HT1080 (cell line): ENCODE measurements around the genes TNFAIP8 and SNX24.

DNA sequence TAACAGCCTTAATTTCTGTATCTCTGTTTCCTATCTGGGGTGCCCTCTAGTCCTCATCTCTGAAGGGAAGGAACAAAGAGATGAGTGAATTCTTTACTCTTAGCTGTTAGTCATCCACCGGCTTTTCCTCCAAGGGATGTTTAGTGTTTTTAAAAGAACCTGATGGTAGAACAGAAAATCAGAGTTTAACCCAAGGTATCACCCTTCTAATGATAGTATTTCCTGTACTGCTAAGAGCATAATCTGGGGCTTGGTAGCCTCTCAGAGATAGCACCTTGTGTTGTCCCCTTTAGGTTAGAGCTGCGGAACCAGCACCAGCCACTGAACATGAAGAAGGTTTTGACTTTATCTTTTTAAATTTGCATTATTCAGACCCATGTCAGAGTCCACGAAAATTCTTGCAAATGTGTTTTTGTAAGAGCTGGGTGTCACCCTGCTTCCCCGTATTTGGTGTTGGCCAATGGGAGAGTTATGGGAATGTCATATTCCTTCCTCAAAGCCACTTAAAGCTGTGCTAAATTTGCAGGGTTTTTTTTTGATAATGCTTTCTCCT lies 13.8 kb upstream of the TNFAIP8 start:
RAMPAGE:
- cytosol, long total RNA: no peak
- long total RNA: no peak
- nucleus, long total RNA: no peak

DNA sequence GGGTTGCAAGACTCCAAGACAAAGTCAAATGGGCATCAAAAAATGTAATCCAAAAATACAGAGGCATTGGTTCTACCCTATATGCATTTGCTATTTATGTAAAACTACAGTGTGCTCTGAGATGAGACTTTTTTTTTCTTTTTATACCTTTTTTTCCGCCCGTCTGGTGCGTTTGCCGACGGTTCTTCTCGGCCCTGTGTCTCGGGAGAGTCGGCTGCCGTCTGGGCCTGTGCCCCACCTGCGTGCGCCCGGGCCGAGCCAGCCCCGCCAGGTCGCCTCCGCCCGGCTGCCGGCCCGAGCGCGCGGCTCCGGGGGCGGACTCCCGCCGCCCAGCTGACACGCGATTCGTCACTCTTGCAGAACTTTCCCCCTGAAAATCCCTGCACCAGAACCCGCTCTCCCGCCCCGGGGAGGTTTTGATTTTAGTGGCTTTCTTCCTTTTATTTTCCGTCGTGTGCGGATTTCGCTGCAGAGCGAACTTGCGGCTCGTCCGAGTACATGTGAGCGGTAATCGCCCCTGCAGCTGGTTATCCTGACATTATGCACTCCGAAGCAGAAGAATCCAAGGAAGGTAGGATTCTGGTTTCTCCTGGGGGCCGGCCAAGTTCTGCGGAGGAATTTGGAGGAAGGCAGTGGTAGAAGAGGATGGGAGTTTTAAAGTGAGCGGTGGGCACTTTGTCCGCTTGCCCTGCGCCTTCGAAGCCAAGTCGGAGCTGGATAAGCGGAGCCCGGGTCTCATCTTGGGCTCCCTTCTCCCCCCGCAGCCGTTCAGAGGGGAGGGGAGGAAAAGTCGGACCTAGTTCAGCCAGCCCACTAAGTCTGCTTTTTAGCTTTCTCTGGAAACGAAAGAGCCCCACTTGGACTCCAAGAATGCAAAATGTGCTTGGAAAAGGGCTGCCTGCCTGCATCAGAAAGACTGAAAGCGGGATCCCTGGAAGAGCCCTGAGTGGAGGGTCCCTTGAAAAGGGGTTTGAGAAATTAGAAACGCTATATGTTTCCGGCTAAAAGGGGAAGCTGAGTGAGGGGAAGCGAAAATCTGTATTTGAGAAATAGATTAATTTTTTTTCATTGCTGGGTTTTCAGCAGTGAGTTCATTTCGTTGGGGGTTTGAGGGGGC lies at the start of gene TNFAIP8:
Gene TNFAIP8, plus strand, starts transcription at position 469 of the 1,117 bp plus-strand sequence.
RAMPAGE:
- cytosol, long total RNA: no peak
- long total RNA: no peak
- nucleus, long total RNA: no peak

RAMPAGE:
- cytosol, long total RNA: no peak
- long total RNA: no peak
- nucleus, long total RNA: no peak
Observed at GRCh38 chr5:119357188-119357621, 1.4 kb downstream of the TNFAIP8 start.

GRCh38 chr5:119358156-119358449 lies 2.3 kb downstream of the TNFAIP8 start:
RAMPAGE:
- cytosol, long total RNA: no peak
- long total RNA: no peak
- nucleus, long total RNA: no peak

DNA sequence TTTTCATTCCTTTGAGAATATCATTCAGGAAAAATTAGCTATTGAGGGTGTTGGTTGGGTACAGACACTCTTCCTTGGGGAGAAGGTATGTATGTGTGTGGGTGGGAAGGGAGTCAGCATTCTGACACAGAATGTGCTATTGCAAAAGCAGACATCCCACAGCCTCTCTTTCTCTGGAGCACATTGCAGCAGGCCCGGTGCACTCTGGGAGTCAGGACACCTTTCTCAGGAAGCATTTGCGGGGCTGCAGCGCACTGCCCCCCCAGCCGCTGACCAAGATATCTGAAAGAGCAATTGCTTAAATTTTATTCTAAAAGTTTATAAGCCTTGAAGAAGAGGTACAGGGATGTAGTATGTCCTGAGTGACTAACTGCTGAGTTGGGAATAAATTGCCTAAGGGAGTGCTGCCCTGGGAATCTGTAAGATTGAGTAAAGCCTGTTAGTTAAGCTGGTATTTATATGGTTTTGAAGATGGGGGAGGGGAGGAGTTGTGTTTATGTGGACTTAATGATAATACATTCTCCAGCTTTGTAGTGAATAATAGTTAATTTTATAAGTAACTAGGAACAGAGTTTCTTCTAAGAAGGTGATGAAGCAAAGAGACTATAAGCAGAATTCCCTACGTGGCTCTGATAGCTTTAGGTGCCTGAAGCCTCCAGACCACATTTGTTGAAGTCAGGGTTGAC lies 5.3 kb downstream of the TNFAIP8 start:
RAMPAGE:
- cytosol, long total RNA: no peak
- long total RNA: no peak
- nucleus, long total RNA: no peak

DNA sequence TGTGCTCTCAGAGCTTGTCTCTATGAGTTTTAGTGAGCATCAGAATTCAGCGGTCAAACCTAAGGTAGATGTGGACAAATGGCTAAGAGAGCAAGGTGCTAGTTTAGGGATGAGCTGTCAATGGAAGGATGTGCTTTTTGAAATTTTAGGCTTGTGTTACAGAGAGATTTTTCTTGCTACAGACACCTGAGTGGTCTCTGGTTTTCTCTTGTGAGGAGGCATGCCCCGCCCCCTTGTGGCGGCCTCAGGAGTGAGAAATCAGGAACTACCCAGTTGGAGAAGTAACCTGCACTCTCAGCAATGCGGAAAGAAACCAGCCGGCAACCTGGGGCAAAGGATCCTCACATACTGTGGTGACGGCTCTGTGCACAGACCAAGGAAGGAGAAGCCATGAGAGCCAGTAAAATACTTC lies 16.9 kb upstream of the HSD17B4 start:
RAMPAGE:
- cytosol, long total RNA: no peak
- long total RNA: no peak
- nucleus, long total RNA: no peak

DNA sequence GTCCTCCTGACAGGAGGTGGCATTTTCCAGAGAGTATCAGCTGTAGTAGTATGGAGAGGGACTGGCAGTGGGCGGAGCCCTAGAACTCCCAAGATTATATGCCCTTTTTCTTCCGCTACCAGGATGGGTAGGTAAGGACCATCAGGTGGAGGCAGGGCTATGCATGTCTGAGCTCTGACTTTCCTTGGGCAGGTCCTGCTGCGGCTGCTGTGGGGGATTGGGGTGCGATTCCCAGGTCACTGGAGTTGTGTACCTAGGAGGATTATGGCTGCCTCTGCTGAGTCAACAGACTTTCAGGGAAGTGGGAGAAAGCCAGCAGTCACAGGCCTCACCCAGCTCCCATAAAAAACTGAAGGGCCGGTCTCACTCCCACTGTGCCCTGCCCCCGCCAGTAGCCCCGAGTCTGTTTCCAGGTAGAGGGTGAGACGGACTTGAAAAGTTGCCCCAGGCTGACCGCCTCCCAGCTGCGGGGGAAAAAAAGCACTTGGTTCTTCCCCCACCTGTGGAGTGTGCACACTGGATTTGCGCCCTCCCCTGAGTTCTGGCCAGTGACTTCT lies 76.6 kb downstream of the FAM170A start:
RAMPAGE:
- cytosol, long total RNA: no peak
- long total RNA: no peak
- nucleus, long total RNA: no peak

GRCh38 chr5:120463321-120463741 lies 769 bp upstream of the PRR16 start:
RAMPAGE:
- cytosol, long total RNA: no peak
- long total RNA: no peak
- nucleus, long total RNA: no peak

DNA sequence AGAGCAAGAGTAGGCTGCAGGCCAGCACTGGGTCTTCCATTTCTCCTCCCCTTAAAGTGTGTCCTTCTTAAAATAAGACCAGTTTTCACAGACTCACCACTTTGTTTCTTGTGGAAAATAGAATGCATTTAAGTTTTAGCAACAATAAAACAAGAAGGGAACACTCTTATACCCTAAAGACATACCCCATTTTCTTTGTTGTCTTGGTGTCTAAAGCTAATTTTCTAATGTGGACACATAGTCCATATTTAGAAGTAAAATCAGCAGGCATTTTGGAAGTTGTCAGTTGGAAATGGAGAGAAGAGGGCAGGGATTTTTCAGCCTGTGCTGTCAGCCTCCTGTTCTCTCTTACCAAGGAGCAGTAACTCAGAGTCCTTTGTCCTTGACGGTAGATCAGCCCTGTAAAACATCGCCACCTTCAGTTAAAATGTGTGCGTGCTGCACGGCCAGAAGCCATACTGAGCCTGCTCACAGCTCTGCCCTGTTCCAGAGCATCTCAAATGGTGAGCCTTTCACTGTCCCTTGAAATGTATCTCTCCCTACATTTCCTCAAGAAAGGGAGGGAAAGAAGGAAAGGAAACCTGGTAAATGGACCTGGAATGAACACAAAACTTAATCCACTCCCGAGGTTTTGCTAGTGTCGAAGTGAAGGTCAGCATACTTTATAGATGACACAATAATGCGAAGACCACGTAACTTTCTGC lies 103.4 kb downstream of the SNCAIP start:
RAMPAGE:
- cytosol, long total RNA: no peak
- long total RNA: no peak
- nucleus, long total RNA: no peak

GRCh38 chr5:122844807-122845183 lies 618 bp upstream of the SNX24 start:
RAMPAGE:
- cytosol, long total RNA: no peak
- long total RNA: no peak
- nucleus, long total RNA: no peak

DNA sequence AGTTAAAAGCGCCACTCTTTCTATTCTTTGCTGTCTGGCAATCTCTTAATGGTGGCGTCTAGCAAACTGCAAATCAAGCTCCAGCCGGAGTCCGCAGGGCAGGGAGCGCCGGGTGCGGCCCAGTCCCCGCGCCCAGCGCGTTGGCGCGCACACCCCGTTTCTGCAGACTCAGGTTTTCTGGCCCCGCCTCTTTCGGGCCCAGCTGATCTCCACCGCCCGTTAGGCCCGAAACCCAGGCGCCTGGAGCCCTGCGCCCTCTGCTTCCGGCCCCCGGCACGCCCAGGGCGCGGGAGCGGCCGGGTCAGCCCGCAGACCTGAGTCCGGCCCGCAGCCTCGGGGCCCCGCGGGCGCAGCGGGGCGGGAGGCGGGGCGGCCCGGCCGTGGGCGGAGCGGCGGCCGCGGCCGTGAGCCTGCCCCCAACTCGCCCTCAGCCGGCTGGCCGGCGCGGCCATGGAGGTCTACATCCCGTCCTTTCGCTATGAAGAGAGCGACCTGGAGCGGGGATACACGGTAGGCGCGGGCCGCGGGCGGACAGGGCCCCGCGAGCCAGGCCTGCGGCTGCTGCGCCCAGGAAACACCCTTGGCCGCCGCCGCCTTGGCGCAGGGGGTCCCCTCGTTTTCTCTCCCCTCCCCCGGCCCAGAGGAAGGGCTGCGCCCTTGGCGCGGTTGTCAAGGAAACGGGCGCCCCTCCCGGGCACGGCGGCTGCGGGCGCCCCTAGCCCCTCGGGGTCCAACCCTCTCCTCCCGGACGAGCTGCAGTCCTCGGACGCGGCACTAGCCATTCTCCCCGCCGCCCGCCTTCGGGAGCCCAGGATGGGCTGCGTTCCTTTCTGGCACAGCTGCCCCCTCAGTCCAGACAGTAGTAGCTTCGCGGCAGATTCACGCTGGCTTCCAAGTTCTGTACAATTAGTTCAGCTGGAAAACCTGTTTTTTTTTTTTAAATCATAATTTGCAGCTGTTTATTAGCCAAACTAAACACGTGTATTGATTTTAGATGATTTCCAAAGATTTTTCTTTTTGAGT lies at the start of gene SNX24:
Gene SNX24, plus strand, starts transcription at position 430 of the 1,023 bp plus-strand sequence.
RAMPAGE:
- cytosol, long total RNA: no peak
- long total RNA: no peak
- nucleus, long total RNA: no peak

RAMPAGE:
- cytosol, long total RNA: no peak
- long total RNA: no peak
- nucleus, long total RNA: no peak
Observed at GRCh38 chr5:123035132-123035601, 1.4 kb downstream of the PPIC start.

DNA sequence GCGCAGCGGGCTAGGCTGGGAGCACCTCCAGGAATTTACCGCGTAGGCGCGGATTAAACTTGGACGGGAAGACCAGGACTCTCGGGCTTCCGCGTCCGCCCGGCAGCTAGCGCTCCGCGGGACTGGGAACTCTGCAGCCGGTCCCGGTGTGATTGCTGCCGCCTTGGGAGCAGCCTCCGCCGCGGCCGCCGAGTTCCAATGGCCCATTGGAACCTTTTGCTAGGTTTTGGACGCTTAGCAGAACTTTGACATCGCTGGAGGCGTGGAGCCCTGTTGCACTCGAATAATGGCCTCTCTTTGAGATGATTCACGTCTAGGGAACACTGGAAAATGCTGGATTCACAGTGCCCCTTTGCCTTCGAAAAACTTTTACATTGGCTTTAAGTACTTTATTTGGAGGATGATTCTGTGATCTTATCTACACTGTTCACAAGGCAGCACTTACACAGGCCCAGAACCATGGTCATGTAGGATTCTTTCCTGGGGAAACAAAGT lies 459 bp upstream of the PPIC start:
RAMPAGE:
- cytosol, long total RNA: no peak
- long total RNA: no peak
- nucleus, long total RNA: no peak

DNA sequence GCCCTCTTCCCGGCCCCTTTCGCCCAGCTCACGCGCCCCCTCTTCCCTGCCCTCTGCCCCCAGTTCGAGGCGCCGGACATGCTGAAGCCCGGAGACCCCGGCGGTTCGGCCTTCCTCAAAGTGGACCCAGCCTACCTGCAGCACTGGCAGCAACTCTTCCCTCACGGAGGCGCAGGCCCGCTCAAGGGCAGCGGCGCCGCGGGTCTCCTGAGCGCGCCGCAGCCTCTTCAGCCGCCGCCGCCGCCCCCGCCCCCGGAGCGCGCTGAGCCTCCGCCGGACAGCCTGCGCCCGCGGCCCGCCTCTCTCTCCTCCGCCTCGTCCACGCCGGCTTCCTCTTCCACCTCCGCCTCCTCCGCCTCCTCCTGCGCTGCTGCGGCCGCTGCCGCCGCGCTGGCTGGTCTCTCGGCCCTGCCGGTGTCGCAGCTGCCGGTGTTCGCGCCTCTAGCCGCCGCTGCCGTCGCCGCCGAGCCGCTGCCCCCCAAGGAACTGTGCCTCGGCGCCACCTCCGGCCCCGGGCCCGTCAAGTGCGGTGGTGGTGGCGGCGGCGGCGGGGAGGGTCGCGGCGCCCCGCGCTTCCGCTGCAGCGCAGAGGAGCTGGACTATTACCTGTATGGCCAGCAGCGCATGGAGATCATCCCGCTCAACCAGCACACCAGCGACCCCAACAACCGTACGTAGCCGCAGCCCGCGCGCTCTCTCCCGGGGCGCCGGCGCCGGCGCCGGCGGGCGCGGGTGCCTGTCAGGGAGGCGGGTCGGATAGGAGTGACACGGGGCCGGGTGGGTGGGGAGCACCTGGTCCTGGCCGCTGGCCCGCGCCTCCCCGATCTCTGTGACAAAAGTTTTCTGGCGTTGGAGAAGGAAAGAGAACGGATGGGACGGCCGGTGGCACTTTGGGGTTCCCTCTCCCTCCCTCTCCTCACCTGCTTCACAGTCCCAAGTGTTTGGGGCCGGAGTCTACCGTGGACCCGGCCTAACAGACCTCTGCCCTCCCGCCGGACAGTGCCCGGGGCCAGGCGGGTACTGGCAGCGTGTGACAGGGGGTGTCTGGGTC lies 1.2 kb downstream of the PRDM6 start:
RAMPAGE:
- cytosol, long total RNA: no peak
- long total RNA: no peak
- nucleus, long total RNA: no peak

DNA sequence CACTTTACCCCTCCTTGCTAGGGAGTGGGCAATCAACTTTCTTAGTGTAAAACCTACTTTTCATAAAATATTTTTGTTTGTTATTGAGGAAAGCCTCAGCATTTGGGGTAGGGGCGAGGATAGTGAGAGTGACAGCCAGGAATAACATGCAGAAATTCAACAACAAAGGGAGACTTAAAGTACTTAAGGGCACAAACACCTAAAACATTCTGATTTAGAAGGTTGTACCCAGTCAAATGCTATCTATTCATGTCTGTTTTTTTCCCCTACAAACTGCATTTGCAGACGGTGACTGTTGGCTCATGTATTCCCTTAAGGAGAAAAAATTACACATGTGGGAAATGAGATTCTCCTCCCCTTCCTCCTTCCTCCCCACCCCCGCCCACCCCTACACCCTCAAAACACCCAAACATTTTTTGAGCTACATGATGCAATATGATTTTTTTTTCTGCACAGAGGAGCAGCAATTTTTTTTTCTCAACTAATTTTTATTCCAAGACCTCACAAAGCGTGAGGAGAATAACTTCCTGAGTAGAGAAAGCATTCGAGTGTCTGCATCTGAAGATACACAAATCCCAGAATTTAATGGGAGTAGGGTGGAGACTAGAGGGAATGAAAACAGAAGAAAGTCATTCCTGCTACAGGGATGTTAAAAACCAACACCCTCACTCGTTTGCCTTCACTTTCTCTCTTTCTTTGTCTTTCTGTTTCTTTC lies 118.0 kb downstream of the PRDM6 start:
RAMPAGE:
- cytosol, long total RNA: no peak
- long total RNA: no peak
- nucleus, long total RNA: no peak

GRCh38 chr5:123364372-123364730 lies 58.9 kb downstream of the CEP120 start:
RAMPAGE:
- cytosol, long total RNA: no peak
- long total RNA: no peak
- nucleus, long total RNA: no peak

DNA sequence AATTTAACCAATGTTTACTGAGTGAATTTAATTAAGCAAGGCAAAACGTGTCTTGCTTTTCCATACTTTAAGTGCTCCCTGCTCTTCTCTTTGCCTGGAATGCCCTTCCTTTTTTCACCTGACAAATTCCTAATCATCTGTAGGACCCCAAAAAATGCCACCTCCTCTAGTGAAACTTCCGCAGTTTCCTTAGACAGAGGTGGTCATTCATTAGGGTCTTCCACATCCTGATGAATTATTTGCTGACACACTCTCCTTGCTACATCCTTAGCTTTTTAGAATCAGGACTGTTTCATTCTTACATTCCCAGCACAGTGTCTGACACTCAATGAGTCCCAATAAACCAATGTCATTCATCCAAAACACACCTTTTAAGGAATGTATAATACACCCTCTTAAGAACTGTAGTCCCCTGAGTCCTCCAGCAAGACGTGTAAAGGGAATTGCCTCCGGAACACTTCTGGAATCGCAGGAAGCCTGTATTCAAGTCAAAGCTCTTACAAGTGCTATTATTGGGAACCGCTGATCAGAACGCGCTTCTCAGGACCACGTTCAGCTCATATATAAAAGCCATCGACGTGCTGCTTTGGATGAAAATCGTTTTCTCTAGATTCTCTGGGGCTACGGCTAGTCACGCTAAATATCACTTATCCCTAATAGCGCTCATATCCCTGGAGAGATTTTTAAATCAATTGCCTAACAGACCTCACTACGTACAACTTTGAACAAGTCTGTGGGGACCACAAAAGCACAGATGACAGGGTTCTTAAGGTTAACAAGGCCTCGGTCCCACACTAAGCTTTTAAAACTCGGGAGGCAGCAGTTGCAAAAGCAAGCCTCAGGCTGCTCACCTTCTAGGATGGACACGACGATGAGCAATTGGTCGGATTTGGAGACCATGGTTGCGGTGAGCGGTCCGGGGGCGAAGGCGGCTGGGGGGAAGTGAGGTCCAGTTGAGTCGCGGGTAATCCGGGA lies 817 bp downstream of the CEP120 start:
RAMPAGE:
- cytosol, long total RNA: no peak
- long total RNA: no peak
- nucleus, long total RNA: no peak

DNA sequence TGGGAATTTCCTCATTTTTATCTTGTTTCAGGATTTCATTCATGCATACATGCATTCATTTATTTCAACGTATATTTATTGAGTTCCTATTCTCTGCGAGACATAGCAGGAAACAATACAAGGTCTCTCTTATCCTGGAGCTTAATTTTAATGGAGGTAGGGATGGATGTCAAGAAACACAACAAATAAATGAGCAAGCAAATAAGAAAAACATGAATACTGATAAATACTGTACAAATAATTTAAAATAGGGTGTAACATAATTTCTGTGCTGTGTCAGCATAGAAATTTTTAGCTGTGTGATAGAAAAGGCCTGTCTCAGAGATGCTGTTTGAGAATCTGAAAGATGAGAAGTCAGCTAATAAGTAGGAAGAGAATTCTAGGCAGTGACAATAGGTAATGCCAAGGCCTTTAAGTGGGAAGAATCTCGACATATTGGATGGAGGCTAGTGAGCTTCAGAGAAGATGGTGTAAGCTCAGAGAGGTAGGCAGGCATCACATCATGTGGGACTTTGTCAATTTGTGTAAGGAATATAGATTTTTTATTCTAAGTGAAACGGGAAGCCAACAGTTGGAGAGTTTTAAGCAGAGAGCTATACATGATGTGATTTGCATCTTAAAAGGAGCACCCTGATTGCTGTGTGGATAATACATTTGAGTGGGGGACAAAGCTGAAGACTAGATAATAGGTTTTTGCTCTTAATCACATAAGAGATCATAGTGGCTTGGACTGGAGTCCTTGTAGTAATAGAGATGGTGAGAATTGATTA lies 91.6 kb downstream of the CSNK1G3 start:
RAMPAGE:
- cytosol, long total RNA: no peak
- long total RNA: no peak
- nucleus, long total RNA: no peak

DNA sequence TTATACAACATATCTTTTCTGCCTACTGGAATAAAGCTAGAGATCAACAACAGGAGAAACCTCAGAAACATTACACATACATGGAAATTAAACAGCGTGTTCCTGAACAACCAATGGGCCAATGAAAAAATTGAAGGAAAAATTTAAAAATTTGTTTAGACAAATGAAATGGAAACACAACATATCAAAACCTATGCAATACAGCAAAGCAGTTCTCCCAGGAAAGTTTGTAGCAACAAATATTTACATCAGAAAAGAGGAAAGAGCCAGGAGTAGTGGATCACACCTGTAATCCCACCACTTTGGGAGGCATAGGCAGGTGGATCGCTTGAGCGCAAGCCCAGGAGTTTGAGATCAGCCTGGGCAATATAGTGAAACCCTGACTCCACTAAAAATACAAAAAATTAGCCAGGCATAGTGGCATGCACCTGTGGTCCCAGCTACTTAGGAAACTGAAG lies 316.4 kb downstream of the ZNF608 start:
RAMPAGE:
- cytosol, long total RNA: no peak
- long total RNA: no peak
- nucleus, long total RNA: no peak

DNA sequence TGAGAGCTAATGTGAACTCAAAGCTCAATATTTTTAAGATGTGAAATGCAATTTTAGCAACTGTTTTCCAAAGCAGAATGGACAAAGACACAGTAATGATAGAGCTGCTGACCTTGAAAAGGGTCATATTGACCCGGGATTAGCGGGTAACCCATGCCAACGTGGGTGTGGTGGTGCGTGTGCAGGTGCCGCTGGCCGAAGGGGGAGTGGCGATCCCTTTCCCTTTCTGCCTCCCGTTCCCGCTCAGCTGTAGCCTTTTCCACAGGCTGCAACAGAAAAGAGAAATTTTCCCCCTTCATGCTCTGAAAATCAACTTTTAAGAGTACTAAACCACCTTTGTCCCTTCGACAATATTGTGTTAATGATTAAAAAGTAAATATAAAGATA lies 105.3 kb downstream of the ZNF608 start:
RAMPAGE:
- cytosol, long total RNA: no peak
- long total RNA: no peak
- nucleus, long total RNA: no peak